Heart left ventricle (tissue), 7 donors: ENCODE measurements around the gene MBNL1.

GRCh38 chr3:150771500-150771980, 8.6 kb upstream of the SIAH2 start:
- PRO-cap, 6 experiments, result no peak in any of the 6 experiments
- RAMPAGE, long total RNA, 2 experiments, result no peak in any of the 2 experiments
- RRBS, result no CpG with 5 or more reads among the region's 2 CpGs

GRCh38 chr3:150797922-150798965, 35.3 kb upstream of the SIAH2 start:
- PRO-cap, 6 experiments, result no peak in any of the 6 experiments
- RAMPAGE, long total RNA, 2 experiments, result no peak in any of the 2 experiments
- RRBS, result no CpG with 5 or more reads among the region's 6 CpGs

DNA sequence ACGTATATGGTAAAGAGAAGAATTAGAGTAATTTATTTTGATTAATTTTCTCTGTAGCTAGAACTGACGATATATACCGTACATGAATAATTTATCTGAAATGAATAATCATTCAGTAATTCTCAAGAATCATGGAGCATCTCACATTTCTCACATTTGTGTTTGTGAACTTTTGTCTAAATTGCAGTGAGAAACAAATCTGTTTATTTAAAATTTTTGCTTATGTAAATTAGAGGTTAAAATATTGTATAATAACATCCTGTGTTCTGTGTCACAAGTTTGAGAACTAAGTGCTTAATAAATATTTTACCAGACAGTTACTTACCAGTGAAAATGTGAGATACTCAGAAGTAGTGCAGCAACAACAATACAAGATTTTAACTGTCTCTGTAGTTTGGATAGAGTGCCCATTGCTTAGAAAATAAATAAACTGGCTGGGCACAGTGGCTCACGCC, 1.0 kb downstream of the GPR171 start:
- PRO-cap, 6 experiments, result no peak in any of the 6 experiments
- RAMPAGE, long total RNA, 2 experiments, result no peak in any of the 2 experiments
- RRBS, result no CpG with 5 or more reads among the region's 4 CpGs

DNA sequence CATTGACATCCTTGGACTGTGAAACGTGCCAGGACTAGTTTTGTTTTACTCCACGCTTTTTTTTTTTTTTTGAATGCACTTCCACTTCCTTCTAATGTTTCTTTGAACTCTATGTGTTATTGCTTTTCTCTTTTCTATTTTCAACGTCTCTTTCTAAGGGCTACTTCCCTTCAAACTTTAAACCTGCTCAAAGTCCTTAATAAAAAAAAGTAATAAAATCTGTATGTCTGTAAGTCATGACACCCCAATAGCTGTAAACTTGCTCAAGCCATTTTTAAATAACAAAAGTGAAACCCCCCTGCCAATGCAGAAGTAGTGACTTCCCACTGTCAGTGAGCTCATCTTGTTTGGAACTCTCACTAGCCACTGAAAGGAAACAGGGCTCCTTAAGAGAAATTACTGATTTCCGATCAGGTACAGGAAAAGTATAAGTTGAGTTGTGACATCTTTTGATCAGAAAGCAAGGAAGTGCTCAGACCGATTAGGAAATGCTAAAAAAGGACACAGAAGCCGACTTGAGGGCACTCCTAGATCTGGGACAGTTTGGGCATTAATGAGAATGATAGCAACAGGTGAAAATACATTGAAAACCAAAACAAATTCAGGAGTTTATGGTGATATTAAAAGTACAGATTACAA, 27.6 kb upstream of the GPR171 start:
- PRO-cap, 6 experiments, result no peak in any of the 6 experiments
- RAMPAGE, long total RNA, 2 experiments, result no peak in any of the 2 experiments
- RRBS, result no CpG with 5 or more reads among the region's 6 CpGs

DNA sequence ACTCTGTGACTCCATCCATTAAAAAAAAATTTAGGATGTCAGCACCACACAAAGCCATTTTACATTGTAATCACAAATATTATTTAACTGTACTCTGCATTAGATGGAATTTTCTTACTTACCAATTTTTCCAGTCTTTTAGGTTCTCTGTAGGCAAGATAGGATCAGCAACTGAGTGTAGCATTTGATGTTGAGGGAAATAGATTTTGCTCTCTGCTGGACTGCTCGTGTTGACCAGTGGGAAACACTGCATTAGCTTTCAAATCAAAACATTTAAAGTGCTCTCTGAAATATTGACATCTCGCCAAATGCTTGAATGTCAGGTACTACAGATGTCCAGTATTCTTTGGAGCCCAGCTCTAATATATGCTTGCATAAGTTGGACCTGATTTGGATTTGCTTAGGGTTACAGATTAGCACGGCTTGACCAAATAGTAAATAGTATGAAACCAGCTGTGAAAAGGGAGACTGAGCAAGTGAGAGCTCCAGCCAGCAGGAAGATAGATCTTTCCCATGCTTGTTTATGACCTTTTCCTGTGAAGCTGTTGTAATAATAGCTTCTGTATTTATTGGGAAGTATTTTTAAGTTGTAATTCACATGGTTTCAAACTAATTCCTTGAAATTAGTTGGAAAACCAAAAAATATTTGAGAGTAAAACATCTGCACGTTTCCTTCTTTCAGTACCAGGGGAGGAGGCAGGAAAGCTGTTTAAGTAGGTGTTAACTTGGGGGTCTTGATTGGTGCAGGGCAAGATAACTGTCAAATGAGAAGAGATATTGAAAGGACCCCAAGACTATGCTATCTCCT, 29.4 kb downstream of the P2RY14 start:
- PRO-cap, 6 experiments, result peak in 1 of 6 experiments; most common plus-strand start position 465 of the sequence (in 1); most common minus-strand start position 433 of the sequence (in 1)
- RAMPAGE, long total RNA, 2 experiments, result start-site peak on the minus strand in 2 of 2 experiments, centred at positions 215 to 474 of the sequence, 8 to 10 reads per replicate
- RRBS, result no CpG with 5 or more reads among the region's 4 CpGs

- PRO-cap, 6 experiments, result no peak in any of the 6 experiments
- RAMPAGE, long total RNA, 2 experiments, result start-site peak on the minus strand in 1 of 2 experiments, at chr3:151443009-151443710 at its widest, 5 to 7 reads per replicate
- RRBS, result no CpG with 5 or more reads among the region's 10 CpGs
Observed at GRCh38 chr3:151442874-151443729, 17.8 kb downstream of the IGSF10 start.

GRCh38 chr3:151658649-151659283, 75.0 kb upstream of the AADACL2 start:
- PRO-cap, 6 experiments, result peak in 2 of 6 experiments; most common minus-strand start chr3:151658992 (in 2)
- RAMPAGE, long total RNA, 2 experiments, result no peak in any of the 2 experiments
- RRBS, result no CpG with 5 or more reads among the region's 4 CpGs

DNA sequence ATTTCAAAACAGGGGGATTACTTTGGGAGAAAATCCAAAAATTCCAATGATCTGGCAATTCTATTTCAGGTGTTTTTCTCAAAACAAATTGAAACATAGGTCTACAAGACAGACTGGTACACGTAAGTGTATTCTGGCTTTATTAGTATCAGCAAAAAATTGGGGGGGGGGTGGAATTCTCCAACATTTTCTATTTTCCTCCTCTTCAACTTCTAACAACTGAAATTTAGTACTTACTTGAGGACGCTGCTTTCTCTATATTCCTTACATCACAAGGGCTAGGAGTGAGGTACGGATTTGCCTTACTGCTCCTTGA, 18.5 kb downstream of the AADAC start:
- PRO-cap, 6 experiments, result peak in 1 of 6 experiments; most common minus-strand start position 181 of the sequence (in 1)
- RAMPAGE, long total RNA, 2 experiments, result no peak in any of the 2 experiments
- RRBS, result no CpG with 5 or more reads among the region's 3 CpGs

GRCh38 chr3:151889816-151890090, 16.3 kb downstream of the SUCNR1 start:
- PRO-cap, 6 experiments, result no peak in any of the 6 experiments
- RAMPAGE, long total RNA, 2 experiments, result no peak in any of the 2 experiments
- RRBS, result no CpG with 5 or more reads among the region's 1 CpG

DNA sequence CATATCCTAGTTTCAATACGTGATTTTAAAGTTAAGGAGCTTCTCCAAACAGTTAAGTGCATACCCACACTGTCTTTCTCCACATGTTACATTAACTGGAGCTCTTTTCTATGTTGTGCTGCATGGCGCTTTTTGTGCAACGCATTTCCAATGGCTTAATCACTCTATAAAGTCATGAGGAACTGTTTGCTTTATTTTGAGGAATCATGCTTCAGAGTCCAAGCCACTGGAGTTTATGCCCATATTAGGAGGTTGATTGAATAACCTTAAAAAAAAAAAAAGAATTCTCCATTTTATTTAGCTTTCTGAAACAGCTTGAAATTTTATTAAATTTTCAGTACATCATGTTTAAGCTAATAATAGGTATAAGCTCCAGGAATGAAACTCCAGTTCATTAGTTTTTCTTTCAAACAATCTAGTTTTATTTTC, 109.4 kb upstream of the MBNL1 start:
- PRO-cap, 6 experiments, result no peak in any of the 6 experiments
- RAMPAGE, long total RNA, 2 experiments, result no peak in any of the 2 experiments
- RRBS, result no CpG with 5 or more reads among the region's 3 CpGs

GRCh38 chr3:152197260-152197809, 71.4 kb upstream of the MBNL1 start:
- PRO-cap, 6 experiments, result no peak in any of the 6 experiments
- RAMPAGE, long total RNA, 2 experiments, result no peak in any of the 2 experiments
- RRBS, result no CpG with 5 or more reads among the region's 3 CpGs

- PRO-cap, 6 experiments, result peak in 6 of 6 experiments; most common plus-strand start chr3:152268698 (in 4); most common minus-strand start chr3:152268589 (in 4)
- RAMPAGE, long total RNA, 2 experiments, result start-site peak on the plus strand in 2 of 2 experiments, at chr3:152268881-152269332 at its widest, 94 to 3,578 reads per replicate; start-site peak on the minus strand in 1 of 2 experiments, at chr3:152268576-152269551 at its widest, 80 reads per replicate
- RRBS, result 1% methylated on average over 38 of the region's 90 CpGs
Observed at GRCh38 chr3:152268487-152269415, at the start of gene MBNL1. TSS of gene MBNL1 (plus strand) at chr3:152268929.

GRCh38 chr3:152276485-152276948, 7.8 kb downstream of the MBNL1 start:
- PRO-cap, 6 experiments, result no peak in any of the 6 experiments
- RAMPAGE, long total RNA, 2 experiments, result no peak in any of the 2 experiments
- RRBS, result no CpG with 5 or more reads among the region's 2 CpGs

- PRO-cap, 6 experiments, result no peak in any of the 6 experiments
- RAMPAGE, long total RNA, 2 experiments, result no peak in any of the 2 experiments
- RRBS, result no CpG with 5 or more reads among the region's 4 CpGs
Observed at GRCh38 chr3:152280391-152280869, 11.7 kb downstream of the MBNL1 start.

DNA sequence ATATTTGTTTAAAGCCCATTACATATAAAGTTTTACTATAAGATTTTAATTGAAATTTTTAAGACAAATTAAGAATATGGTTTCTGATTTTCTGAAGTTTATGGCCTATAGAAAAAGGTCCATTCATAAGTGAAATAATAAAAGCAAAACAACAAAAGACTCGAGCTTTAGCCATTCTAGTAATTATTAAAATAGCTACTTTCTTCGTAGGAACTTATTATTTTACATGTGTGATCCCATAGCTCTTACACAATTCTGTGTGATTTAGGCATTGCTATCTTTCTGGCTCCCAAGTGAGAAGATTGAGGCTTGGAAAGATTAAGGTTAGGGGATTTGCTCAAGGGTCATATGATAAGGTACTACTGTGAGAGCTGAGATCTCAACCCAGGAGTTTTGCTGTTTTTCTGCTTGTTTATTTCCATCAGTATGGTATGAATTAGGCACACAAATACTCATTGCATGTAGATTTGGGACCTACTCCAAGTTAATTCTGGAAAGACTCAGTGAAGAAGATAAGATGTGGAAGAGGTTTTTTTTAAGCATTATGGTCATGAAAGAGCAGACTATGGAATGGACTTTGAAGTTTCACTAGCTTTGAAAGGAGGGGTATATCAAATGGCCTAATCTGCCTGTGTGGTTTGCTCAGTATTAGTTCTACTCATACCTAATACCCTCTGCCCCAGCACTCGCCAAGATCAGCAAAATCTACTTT, 12.3 kb downstream of the MBNL1 start:
- PRO-cap, 6 experiments, result no peak in any of the 6 experiments
- RAMPAGE, long total RNA, 2 experiments, result no peak in any of the 2 experiments
- RRBS, result no CpG with 5 or more reads among the region's 3 CpGs

GRCh38 chr3:152321754-152322593, 53.2 kb downstream of the MBNL1 start:
- PRO-cap, 6 experiments, result no peak in any of the 6 experiments
- RAMPAGE, long total RNA, 2 experiments, result no peak in any of the 2 experiments
- RRBS, result no CpG with 5 or more reads among the region's 5 CpGs

DNA sequence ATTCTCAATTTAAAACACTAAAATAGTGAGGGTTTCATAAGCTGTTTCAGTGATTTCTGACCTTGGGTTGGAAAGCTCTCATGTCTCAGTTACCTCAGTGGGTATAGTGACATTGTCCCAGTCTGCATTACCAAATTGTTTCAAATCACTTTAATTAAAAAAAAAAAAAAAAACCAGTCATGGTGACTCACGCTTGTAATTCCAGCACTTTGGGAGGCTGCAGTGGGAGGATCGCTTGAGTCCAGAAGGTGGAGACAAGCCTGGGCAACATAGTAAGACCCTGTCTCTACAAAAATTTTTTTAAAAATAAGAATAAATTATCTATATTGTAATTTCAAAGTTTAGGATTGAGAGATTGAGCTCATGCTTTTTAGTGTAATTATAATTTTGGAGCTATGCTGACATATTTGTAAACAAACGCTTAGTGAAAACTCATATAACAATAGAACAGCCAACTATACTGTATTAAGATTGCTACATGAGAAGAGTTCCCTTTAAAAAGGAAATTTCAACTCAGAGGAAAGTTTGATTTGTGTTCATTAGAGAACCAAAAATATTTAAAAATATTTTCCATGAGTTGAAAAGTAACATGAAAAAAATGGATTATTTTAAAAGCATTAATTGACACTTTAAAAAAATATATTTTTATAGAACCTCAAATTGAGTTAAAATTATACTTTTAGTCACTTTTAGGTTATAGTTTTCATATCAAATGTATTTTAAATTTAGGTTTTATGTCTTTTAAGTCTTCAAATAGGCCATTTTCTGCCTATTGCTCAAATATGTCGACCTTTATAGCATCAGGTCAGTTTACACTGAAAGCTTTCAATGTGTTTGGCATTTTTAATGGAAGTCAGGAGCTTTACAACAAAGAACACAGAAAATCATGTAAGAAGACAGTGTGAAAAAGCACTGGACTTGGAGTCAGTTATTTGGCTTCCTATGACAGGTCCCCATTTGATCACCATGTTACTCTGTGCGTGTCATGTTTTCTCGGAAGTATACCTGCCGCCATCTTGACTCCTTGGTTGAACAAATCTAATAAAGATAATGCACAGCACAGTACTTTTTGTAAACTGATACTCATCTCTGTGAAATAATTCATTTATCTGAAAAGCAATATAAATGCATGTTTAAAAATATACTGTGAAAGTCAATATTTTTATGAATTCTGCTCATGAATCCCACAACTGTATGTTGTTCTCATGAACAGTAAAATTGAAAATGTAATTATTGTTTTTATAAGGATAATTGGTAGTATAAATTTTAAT, 78.4 kb downstream of the MBNL1 start:
- PRO-cap, 6 experiments, result no peak in any of the 6 experiments
- RAMPAGE, long total RNA, 2 experiments, result no peak in any of the 2 experiments
- RRBS, result no CpG with 5 or more reads among the region's 7 CpGs

DNA sequence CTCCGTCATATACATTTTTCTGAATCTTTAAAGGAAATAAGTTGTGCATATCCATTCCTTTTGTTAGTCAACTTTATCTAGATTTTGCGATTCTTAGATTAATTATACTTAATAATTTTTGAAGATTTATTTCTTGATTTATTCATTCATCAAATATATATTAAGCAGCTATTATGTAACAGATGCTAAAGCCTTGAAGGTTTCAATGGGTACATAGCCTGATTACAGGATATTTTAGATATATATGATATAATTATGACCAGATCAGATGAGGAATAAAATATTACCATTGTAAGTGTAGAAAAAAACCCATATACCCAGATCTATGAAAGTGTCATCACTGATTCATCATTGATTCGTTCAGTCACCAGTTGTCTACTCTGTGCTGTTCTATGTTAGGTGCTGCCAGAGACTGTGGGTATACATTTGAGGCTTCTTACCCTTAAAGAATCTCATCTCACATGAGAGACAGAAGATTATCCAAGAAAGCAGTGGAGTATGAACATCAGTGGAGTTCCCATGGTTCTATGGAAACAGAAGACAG, 92.1 kb downstream of the MBNL1 start:
- PRO-cap, 6 experiments, result no peak in any of the 6 experiments
- RAMPAGE, long total RNA, 2 experiments, result no peak in any of the 2 experiments
- RRBS, result no CpG with 5 or more reads among the region's 3 CpGs

DNA sequence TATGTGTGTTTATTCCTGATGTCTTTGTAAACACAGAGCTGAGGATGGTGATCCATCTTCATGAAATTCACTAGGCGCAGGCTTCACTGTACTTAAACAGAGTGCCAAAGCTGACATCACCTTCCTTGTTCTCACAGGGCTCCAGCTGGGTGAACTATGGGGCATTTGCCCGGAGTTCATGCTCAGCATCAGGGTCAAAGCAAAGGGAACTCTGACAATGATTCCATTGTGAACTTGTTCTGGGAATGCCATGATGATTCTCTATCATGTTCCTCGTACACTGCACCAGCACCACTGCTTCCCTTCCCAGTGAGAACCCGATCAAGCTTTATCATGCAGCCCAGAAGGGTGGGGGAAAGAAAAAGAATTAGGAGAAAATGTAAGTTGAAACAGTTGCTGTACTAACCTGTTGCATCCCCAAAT, 184.7 kb upstream of the P2RY1 start:
- PRO-cap, 6 experiments, result no peak in any of the 6 experiments
- RAMPAGE, long total RNA, 2 experiments, result no peak in any of the 2 experiments
- RRBS, result no CpG with 5 or more reads among the region's 4 CpGs

GRCh38 chr3:152836952-152837193, 1.9 kb downstream of the P2RY1 start:
- PRO-cap, 6 experiments, result no peak in any of the 6 experiments
- RAMPAGE, long total RNA, 2 experiments, result no peak in any of the 2 experiments